ENCODE data around the genes DTYMK and FAM240C.

- PRO-cap = no peak
Observed at GRCh38 chr2:241496843-241497485, 11.4 kb downstream of the STK25 start.

DNA sequence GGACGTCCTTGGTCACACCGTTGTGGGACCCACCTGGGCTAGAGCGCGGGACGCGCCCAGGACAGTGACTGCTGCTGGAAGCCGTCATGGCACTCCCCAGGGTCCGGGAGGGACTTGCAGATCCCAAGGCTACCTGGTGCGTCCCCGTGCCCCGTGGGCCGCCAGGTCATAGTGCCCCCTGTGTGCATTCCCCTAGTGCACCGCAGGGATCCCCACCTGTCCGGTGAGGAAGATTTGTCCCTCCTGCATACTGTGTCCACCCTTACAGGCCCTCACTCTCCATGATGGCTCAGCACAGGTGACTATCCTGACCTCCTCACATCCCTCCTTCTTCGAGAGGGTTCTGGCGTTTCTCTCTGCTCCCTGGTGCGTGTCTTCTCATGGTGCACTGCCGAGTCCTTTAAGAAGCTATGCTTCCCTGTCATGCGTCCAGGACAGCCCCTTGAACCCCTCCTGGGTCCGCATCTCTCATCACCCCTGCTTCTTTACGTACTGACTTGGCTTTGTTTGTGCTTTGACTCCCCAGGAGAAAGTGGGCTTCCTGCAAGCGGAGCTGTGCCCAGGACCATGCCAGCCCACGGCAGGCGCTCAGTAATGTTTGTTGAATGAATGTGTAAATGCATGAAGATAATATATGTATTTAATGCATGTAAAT lies 985 bp upstream of the STK25 start:
- PRO-cap = no peak

- PRO-cap = no peak
Observed at GRCh38 chr2:241540417-241541366, 17.9 kb upstream of the BOK start.

DNA sequence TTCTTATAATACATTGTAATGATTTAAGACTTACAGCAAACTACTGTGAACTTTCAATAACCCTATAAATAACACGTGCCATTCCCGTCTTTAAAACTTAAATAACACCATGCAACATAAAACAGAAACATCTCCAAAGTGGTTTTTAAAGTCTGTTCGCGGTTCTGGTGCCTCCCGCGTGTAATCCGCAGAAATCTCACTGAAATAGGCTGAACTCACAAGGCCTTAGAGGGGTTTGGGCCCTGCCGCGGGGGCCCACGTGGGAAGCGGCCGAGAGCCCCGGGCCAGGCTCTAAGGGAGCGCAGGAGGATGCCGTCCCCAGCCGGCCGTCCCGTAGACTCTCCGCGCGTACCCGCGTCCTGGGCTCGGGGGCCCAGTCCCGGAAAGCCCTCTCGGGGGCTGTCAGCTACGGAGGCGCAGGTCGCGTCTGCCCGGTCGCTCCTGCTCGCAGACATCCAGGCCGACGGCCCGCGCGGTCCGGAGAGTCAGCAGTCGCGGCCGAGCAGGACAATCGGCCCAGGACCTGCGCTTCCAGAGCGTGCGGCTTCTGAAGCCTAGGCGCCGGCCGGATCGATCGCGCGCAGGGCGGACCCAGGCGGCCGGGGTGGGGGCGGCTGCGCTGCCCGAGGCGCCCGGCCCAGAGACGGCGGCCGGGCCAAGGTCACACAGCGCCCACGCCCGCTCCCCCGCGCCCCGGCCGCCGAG lies 671 bp downstream of the THAP4 start:
- PRO-cap = unidirectional peak, plus-strand start at position 384 of the sequence; bidirectional peak, plus-strand start at position 640 of the sequence, minus-strand start at position 549 of the sequence

GRCh38 chr2:241670739-241671206 lies 15.8 kb downstream of the DTYMK start:
- PRO-cap = no peak

GRCh38 chr2:241686631-241687625 lies at the start of gene DTYMK:
TSS of gene DTYMK (minus strand) at chr2:241686815.
- PRO-cap = bidirectional peak, plus-strand start at chr2:241687020, minus-strand start at chr2:241686804

DNA sequence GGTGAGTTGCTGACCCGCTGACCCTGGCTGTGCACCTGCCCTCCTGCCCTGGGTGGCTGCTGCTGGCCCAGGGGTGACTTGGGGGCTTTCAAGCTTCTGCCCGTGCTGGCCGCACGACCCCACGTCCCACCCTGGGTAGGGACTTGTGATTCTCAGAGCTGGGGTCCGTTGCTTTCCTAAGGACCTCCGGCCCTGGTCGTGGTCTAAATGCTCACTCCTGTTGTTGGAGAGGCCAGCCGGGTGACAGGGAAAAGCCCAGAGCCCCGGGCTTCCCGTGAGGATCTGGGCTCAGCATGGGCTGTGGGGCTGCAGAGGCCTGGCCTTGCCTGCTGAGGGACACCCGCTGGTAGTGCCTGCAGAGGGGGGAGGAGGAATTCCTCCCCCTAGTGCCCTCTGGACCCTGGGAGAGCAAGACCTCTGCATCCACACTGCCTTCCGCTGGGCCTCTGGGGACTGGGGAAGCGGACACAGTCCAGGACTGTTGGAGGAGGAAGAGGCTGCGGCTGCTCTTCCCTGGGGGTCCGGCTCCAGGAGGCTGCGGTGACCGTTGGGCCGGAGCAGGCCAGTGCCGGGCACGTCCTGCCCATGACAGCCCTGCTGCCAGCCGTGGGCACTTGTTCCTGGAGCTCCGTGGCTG lies 6.2 kb upstream of the GAL3ST2 start:
- PRO-cap = no peak

DNA sequence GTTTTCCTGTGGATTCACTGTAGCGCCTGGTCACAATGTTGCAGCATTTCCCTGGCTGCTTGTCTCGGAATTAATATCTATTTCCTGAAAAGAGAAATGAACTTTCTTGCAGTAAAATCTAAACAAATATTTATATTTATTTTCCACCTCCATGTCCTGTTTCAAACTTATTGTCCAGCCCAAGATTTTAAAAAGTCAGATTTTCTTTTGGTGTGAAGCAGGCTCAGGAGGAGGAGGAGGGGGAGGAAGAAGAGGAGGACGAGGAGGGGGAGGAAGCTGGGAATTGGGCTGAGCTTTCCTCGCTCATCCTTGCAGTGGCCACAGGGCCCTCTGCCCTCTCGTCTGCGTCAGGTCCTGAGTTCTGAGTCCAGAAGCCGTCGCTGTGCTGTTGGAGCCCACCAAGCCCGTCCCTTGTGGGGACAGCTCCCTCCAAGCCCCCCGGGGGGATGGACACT lies 430 bp upstream of the GAL3ST2 start:
- PRO-cap = no peak

GRCh38 chr2:241807997-241808381 lies 1.0 kb upstream of the NEU4 start:
- PRO-cap = no peak

- PRO-cap = no peak
Observed at GRCh38 chr2:241885895-241886714, 14.2 kb downstream of the FAM240C start.

GRCh38 chr2:241890604-241891287 lies 9.5 kb downstream of the FAM240C start:
- PRO-cap = no peak

DNA sequence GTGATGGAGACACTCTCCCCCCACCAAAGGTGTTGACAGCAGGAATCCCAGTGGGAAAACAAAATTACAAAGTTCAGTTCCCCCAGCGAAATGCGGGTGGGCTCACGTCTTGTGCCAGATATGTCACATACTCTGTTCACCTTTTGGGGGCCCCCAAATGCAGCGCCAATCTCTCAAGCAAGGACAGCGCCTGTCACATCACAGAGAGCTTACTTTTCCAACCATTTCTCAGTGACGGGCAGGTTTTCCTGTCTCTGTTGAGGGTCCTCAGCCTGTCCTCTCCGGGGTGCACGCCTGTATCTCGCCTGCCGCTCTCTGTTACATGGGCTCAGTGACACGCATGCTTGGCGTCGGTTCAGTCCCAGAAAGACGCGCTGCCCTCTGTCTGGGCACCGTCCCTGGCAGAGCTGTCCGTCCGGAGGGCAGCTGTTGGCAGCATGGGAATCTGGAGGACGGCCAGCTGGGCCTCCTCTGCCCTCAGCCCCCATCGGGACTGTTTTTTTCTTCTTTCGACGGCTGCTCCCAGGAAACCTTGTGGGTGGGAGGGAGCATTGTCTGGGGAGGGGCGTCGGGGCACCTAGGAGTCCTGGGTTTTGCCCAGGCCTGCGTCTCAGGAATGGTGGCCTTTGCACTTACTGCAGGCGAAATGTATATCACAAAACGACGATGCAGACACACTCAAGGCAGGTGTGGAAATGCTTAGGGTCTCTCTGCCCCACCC lies at the start of gene FAM240C:
FAM240C (minus strand) TSS at position 320 of the 721 bp plus-strand sequence.
- PRO-cap = no peak

GRCh38 chr2:242080355-242080755 lies 180.1 kb upstream of the FAM240C start:
- PRO-cap = no peak

Measured in colic lymph node (tissue), 1 donor.